Heart (tissue), 3 donors: ENCODE measurements around a stretch of chr6.

DNA sequence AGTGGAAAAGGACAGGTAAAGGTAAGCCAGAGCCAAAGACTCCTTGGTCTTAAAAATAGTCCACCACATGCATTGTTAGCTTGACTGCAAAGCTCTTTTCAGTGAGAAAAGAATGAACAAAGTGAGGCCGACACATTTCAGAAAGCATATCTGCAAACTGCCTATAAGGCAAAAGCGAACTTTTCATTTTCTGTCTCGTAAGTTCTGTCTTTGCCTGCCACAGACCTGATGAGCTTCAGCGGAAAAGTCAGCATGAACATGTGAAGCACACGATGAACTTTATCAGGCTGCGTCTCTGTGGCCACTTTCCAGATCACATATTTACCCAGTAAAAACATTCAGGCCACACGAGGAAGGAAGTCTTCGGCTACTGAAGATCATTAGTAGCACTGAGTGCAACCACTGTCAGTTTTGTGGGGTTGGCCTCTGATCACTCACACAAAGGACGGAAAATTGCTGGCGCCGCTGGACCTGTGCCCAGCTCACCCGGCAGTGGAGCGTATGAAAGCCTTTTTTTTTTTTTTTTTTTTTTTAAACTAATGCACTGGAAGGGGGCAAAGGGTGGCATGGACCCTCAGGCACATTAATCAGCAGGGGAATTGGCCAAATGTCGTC lies 223.0 kb downstream of the FOXC1 start:
- RAMPAGE, long total RNA, 2 experiments, result no peak in any of the 2 experiments

DNA sequence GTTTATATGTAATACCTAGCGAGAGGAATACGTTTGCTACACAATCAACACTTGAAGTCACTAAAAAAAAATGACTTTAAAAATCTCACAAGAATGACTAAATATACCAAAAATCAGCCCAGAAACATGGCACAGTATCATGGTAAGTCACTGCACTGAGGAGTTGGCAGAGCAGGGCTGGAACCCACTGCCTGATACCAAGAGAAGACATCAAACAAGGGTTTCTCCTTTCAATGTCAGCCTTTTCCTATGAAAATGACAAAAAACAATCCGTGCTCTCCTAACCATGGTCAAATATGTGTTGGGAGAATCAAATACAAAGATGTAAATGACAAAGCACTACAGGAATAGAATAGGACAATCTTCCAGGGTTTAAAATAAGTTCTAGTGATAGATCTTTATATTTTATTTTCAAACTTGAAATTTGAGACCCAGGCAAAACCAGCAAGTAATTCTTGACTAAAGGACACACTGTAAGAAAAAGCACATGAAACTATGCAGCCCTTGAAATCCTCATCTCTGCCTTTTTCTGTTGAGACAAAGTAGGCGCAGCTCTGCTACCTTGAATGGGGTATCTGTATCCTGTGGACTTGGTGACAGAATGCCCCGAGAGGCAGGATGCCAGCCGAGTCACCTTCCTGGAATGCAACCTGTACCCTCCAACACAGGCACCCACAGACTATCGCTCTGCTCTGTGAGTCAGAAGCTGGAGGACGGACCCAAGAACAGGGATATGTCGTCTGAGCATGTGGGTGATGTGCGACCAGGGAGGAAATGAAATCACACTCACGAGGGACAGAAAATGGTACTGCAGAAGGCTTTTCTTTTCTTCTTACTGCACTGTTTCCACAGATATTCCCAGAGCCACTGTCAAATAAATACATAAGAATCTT lies 307.7 kb downstream of the FOXC1 start:
- RAMPAGE, long total RNA, 2 experiments, result no peak in any of the 2 experiments

DNA sequence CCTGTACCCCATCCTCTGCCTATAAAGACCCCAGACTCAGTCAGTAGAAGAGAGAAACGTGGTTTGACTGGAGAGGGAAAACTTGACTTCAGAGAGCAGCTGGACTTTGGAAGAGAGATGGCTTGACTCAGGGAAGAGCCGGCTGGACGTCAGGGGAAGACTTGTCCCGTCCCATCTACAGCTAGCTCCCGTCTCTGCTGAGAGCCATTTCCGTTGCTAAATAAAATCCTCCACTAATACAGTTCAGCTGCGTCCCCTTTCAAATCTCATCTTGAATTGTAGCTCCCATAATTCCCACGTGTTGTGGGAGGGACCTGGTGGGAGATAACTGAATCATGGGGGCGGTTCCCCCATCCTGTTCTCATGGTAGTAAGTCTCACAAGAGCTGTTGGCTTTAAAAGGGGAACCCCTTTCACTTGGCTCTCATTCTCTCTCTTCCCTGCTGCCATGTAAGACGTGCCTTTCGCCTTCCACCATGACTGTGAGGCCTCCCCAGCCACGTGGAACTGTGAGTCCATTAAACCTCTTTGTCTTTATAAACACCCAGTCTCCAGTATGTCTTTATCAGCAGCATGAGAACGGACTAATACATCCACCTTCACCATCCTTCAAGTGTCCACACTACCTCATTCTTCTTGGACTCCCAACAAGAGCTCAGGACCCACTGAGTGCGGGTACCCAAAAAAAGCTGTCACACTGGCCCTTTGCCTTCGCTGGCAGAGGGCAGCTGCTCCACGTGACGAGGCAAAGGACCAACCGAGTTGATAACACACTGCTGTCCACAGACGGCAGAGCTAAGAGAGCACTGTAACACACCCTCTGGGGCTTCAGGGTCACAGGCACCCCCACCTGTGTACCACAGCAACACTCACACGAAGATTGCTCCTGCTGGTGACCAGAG lies 313.1 kb downstream of the FOXC1 start:
- RAMPAGE, long total RNA, 2 experiments, result no peak in any of the 2 experiments

DNA sequence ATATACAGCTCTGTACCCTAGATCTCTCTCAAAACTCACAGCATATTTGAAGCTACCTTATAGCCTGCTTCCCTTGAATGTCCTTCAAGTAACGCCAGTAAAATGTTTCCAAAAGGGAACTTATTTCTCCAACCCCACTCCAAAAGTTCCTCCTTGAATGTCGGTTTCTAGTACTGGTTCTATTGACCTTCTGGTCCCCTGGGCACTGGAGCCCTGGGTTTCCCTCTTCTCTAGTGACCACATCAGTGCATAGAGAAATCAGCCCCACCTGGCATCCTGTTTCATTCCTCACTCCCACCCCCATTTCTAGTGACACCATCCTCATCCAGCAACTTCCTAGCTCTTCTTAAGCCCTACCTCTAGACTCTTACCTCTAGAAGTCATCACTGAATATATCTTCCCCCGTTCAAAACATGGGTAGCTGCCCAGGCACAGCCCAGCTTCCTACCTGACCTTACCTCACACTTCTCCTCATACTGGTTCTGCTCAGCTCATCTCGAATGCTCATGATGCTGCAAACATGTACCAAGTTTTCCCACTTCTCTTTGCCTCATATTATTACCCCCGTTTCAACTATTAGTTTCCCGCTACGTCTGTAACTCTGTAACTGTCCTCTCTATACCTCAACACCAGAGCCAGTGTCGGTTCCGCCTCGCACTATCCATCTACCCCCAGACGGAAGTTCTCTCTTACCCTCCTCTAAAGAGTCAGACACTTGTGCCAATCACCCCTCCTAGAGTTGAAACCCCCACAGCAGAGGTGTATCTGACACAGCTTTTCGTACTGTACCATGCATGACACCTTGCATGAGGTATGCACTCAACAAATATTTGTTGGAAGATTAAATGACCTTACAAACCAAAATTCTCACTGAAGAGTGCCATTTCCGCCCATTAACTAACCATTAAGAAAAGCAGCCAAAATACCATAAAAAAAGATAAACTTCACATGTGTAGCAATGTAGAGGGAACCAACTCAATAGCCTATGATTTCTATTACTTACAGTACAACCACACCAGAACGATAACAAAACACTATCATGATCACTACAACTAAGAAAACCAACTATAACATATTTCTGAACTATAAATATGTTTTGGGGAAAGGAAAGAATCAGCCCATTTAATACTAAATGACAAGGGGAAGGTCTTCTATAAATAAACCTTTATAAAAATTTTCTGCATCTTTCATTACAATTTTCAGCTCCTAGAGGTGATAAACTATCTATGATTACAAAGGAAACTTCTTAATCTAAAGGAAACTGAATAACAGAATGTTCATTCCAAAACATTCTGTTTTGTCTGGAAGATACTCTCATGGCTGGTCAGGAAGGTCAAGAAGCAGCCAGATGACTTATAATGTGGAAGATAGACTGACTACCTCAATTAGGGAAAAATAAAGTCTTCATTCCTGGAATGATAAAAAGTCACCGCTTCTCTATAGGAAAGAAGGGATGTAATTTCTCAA lies 131.9 kb downstream of the GMDS start:
- RAMPAGE, long total RNA, 2 experiments, result no peak in any of the 2 experiments

DNA sequence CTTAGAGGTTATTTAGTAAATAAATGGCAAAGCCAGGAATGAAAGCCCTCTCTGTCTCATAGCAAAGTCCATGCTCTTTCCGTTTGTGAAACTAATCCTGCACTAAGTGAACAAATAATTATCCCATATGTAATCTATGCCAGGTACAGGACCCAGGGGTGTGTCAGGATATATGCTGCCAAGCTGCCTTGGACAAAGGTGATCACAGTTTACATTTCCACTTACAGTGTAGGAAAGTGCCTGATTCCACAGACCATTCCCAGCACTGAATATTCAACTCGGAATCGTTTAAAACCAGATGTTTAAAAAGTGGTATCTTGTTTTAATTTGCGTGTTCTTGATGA lies 13.7 kb upstream of the GMDS start:
- RAMPAGE, long total RNA, 2 experiments, result no peak in any of the 2 experiments

DNA sequence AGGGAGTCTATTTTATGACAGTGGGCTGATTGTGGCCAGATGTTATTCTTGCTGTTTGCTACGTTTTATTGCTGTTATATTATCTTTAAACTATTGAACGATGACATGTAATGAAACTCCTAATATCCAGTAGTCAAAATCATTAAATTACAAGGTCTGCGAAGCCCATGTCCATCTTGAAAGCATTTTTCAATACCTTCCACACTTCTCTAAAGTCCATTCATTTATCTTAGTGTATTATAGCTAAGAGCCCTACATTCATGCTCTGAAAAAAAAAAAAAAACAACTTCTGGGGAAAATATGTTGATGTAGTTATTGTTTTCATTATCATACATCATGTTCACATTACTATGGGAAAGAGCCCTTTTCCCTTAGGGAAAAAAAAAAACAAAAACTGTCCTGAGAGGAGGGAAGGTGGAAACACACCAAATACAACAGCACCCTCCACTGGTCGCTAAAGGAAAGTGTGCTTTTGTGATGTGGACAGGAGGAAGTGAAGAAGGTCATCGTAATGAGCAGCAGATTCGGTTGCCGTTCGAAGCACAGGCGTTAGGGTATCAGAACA lies 203.2 kb upstream of the GMDS start:
- RAMPAGE, long total RNA, 2 experiments, result no peak in any of the 2 experiments

DNA sequence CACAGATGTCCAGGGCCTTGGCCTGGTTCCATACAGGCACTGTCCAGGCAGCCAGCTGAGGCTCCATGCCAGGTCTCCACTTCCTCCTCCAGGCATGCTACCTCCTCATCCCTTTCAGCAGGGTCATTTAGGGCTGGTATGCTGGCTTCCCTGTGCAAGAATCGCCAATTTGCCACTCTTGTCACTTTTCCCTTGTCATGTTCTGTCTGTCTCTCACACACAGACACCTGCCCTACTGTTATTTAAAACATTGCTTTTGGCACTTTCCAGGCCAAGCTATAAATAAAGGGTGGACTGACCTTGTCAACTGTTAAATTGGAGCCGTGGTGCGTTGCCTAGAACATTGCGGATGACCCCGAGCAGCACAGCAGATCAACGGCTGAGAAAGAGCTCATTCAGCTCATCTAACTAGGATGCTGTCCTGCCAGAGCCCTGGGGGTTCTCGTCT lies 235.2 kb upstream of the GMDS start:
- RAMPAGE, long total RNA, 2 experiments, result no peak in any of the 2 experiments

GRCh38 chr6:2732637-2733103 lies 18.1 kb downstream of the MYLK4 start:
- RAMPAGE, long total RNA, 2 experiments, result no peak in any of the 2 experiments

DNA sequence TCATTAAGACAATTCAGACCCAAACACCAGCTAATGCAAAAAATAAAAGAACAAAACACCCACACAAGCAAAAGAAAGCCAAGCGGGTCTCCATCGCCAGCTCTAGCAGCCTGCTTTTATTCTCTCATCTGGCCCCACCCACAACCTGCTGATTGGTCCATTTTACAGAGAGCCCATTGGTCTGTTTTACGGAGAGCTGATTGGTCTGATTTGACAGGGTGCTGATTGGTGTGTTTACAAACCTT lies 2.3 kb upstream of the WRNIP1 start:
- RAMPAGE, long total RNA, 2 experiments, result no peak in any of the 2 experiments

DNA sequence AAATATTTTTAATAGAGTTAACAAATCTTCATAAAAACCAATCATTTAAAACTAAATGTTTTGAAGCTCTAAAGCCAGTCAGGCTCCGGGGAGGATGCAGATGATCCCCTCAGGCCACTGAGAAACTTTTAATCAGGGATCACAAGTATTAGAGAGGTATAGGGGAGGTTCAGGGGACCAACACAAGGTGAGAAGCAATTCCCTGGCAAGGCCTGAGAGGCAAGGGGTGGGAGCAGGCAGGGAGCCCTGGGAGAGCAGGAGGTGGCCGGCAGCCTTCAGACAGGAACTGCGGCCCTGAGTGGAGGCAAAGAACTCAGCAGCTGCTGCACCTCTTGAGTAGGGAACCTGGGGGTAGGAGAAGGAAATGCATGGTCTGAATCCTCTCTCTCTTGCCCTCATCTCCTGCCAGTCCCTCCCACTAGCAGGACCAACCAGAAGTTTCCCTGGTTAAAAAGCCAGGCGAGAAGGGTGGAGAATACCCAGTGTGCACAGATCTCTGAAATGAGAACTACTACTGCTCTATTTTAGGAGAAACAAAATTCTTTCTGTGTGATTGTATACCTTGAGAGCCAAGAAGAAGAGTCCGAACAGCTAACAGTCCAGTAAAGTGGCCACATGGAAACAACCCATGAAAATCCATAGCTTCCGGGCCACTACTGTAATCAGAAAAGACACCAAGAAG lies 25.3 kb downstream of the WRNIP1 start:
- RAMPAGE, long total RNA, 2 experiments, result no peak in any of the 2 experiments

GRCh38 chr6:2810306-2811072 lies 31.2 kb downstream of the SERPINB1 start:
- RAMPAGE, long total RNA, 2 experiments, result no peak in any of the 2 experiments

GRCh38 chr6:2822935-2823976 lies 18.4 kb downstream of the SERPINB1 start:
- RAMPAGE, long total RNA, 2 experiments, result no peak in any of the 2 experiments

GRCh38 chr6:2839888-2840922 lies 1.5 kb downstream of the SERPINB1 start:
- RAMPAGE, long total RNA, 2 experiments, result no peak in any of the 2 experiments

DNA sequence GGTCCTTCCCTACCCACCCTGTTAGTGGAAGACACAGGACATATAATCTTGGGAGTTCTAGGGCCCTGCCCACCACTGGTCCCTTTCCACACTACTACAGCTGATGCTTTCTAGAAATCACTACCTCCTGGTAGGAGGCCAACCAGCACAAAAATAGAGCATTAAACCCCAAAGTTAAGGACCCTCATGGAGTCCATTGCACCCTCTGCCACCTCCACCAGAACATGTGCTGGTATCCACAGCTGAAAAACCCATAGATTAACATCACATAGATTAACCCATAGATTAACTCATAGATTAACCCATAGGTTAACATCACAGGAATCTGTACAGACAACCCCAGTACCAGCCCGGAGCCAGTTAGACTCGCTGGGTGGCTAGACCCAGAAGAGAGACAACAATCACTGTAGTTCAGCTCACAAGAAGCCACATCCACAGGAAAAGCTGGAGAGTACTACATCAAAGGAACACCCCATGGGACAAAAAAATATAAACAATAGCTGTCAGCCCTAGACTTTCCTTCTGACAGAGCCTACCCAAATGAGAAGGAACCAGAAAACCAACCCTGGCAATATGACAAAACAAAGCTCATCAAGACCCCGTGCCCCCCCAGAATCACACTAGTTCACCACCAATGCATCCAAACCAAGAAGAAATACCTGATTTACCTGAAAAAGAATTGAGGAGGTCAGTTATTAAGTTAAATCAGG lies 25.2 kb downstream of the SERPINB9 start:
- RAMPAGE, long total RNA, 2 experiments, result no peak in any of the 2 experiments

DNA sequence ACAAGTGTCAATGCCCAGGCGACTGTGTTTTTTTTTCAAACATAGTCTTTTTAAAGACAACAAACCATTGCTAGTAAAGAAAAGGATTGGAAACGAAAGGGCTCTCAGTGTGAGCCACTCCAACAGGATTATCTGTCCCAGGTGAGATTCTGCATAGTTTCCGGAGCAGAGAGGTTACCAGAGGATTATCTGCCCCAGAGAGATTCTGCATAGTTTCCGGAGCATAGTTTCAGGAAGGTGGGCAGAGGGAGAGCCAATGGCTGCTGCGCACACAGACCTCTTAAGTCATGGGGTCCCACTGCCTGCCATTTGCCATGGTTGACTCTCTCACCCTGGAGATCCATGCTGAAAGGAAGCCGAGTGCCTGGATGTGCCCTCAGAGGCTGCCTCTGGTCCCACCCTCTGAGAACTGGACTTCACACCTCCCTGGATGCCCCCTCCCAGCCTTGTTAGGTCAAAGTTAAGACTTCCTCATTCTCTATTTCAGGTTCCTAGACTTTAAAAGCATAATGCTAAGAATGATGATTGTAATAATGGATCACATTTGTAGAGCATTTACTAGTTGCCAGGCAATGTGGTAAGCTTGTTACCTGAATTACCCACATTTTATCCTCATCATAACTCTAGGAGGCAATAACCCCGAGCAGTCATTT lies 12.1 kb downstream of the SERPINB9 start:
- RAMPAGE, long total RNA, 2 experiments, result no peak in any of the 2 experiments

- RAMPAGE, long total RNA, 2 experiments, result no peak in any of the 2 experiments
Measured at GRCh38 chr6:2901418-2901880, 1.7 kb downstream of the SERPINB9 start.

GRCh38 chr6:2955470-2955768 lies 15.9 kb downstream of the SERPINB6 start:
- RAMPAGE, long total RNA, 2 experiments, result no peak in any of the 2 experiments

DNA sequence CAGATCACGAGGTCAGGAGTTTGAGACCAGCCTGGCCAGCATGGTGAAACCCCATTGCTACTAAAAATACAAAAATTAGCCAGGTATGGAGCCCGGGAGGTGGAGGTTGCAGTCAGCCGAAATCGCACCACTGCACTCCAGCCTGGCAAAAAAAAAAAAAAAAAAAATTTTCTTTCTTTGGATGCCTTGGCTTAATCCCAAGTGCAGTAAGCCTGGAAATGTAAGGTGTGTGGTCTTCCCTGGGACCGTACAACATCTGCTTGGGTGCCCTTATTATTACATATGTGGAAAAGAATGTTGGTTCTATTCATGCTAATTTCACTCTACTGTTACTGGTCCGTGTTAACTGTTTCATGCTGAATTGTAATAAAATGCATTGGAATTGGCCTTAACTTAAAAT lies 1.5 kb downstream of the SERPINB6 start:
- RAMPAGE, long total RNA, 2 experiments, result no peak in any of the 2 experiments

DNA sequence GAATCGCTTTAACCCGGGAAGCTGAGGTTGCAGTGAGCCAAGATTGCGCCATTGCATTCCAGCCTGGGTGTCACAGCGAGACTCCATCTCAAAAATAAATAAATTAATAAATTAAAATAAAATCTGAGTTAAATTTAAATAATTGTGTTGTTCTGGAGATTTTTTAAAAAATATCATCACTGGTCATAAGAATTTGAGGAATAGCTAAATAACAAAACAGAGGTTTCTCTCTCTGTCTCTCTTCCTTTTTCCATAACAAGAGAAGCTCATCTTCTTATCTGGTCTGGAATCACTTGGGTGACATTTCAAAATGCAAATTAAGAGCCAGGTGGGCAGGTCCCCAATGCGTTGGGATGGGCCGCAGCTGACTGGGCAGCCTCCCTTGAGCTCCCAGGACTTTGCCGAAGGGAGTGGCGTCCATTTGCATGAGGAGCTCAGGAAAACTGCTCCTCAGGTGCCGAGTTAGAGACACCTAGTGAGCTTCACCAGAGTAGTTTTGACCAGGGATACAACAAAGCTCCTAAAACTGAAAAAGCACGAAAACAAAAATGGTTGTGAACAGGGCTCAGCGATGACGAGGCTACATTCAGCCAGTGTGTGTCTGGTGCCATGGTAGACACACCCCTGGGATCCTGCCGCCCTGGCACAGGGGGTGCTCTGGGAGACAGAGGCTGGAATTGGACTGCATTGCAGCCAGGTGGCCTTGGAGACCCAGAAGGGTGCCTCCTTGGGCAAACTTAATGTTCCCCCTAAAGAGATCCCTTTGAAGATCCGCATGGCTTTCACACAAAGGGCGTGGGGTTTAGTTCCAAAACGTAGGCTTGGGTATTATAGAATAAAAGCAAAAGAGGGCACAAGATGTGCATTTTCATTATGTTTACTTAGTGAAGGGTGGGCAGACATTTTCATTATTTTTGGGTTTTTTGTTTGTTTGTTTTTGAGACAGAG lies 13.5 kb upstream of the SERPINB6 start:
- RAMPAGE, long total RNA, 2 experiments, result no peak in any of the 2 experiments

DNA sequence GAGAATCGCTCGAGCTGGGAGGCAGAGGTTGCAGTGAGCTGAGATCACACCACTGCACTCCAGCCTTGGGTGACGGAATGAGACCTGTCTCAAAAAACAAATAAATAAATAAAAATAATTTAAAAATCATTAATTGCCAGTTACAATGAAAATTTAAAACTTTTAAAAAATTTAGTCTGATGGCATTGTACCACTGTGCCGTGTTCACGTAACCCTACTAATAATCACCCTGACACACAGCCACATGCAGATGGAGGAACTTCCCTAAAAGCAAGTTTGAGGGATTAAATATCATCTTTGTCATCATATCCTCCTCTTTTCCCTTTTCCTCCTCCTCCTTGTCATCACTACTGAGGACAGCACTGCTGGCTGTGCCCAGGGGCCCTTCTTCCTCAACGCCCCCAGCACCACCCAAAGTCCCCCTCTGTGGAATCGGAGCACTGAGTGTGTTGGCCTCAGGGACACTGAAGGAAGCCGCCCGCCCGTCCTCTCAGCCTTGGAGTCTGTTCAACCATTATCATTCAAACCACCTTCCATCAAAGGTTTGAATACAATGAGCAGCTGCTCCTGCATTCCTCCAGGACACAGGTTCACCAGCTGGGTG lies 23.0 kb downstream of the NQO2 start:
- RAMPAGE, long total RNA, 2 experiments, result no peak in any of the 2 experiments